Tibial artery (tissue), 1 donor: ENCODE measurements around a stretch of chr2.

- PRO-cap = bidirectional peak, plus-strand start at chr2:238288970, minus-strand start at chr2:238288794
These were observed 694 bp upstream of the PER2 start for GRCh38 chr2:238288743-238289864.

- PRO-cap = no peak
These were observed 37.2 kb downstream of the TRAF3IP1 start for GRCh38 chr2:238357326-238358125.

DNA sequence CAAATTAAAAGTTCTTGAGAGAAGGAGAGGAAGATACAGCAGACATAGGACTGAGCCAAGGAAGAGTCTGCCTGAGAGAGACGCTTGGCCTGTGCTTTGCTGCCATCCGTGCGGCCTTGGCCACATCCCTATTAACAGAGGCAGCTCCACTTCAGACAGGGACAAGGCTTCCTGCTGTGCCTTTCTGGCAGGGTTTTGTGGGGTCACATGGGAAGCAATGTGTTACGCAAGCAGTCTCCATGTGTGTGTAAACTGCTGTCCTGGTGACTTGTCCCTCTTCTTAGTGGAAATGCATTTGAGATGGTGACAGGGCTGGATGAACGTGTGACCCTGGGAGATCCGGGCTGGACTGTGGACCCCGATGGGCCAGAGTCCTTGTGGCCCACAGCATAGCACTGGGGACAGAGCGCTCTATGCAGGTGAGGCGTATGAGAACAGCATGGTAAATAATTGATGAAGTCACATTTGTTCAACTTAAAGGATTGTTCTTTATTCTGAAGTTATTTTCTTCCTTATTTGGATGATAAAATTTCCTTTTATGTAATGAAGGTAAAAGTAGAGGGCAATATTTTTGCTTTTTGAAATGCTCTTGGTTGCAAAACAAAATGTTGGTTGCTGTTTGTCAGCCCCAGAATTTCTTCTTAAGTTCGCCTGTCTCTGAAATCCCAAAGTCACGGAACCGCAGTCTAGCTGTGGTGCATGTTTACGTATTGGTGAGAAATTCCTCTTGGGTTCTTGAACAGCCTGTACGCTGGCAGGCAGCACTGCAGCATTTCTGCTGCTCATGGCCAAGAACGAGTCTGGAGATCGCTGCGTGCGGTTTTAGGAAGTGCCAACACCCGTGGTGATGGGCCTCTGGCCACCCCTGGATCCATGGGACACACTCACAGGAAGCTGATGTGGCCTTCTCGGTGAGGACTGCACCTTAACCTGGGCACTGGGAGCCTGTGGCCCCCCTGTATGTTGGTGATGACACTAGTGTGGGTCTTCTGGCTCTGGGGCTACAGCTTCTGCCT is 23.4 kb downstream of the ASB1 start:
- PRO-cap = no peak

DNA sequence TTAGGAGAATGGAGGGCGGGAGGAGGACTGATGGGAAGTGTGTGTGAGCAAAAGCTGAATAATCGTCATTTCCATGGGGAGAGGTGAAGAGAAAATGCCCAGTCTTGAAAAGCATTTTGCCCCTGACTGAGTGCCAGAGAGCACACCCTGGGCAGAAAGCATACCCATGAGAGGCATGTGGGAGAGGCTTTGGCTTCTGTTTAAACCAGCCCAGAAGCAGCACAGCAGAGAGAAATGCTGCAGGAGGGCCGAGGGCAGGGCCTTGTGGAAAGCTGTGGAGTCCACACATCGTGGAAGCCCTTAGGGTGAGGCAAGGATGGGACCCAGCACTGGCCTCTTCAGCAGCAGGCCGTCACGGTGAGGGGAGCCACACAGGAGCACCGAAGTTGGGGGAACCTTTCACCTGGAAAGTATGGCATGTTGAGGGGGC is 27.7 kb downstream of the ASB1 start:
- PRO-cap = no peak

GRCh38 chr2:238848791-238849282 is 952 bp downstream of the TWIST2 start:
- PRO-cap = no peak

- PRO-cap = no peak
These were observed 58.1 kb downstream of the TWIST2 start for GRCh38 chr2:238905755-238906609.

GRCh38 chr2:239129546-239129745 is 271.4 kb downstream of the HDAC4 start:
- PRO-cap = no peak

DNA sequence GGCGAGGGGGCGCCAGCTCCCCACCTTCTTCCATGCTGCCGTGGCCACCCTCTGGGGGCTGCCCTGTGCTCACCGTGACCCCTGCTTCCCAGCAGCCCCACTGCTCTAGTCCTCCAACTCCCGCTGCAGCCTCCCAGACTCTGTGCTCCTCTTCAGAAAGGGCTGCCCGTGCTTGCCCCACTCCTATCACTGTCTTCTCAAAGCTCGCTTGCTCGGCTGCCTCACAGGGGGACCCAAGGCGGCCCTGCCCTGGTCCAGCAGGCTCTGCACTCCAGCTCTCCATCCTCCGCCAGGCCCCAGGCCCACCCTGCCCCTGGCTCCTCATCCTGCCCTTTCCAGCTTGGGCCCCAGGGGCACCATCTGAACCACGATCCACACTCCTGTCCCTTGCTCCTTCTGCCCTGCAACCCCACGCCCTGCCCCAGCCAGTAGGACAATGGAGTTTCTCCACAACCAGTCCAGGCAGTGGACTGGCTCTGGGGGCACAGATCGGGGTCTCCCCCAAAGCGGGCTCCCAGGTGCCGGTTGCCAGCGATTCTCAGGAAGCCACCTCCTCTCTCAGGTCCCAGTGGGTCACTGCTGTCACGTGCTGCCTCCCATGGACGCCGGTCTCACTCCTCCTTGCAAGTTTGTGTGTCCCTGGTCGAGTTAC is 238.7 kb downstream of the HDAC4 start:
- PRO-cap = no peak

DNA sequence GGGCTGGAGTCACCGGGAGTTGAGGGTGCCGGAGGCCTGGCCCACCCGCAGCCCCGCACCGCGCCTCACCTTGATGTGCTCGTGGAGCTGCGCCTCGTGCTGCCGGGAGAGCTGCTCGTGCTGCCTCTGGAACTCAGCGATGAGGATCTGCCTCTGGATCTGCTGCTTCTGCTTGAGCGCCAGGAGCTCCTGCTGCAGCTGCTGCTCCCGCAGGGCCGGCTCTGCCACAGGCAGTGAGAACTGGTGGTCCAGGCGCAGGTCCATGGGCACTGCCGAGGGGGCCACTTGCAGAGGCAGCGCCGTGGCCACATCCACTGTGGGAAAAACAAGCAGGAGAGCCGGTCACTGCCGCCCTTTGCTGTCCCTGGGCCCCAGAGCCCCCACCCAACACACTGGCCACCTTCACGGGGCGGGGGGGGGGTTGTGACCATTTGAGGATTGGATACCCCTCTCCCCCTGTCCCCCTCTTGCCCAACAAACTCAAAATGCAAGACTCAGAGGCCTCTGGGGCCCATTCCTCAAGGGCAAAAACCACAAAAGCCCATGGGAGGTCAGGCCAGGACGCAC is 211.0 kb downstream of the HDAC4 start:
- PRO-cap = no peak

- PRO-cap = no peak
These were observed 206.2 kb downstream of the HDAC4 start for GRCh38 chr2:239194546-239195072.

DNA sequence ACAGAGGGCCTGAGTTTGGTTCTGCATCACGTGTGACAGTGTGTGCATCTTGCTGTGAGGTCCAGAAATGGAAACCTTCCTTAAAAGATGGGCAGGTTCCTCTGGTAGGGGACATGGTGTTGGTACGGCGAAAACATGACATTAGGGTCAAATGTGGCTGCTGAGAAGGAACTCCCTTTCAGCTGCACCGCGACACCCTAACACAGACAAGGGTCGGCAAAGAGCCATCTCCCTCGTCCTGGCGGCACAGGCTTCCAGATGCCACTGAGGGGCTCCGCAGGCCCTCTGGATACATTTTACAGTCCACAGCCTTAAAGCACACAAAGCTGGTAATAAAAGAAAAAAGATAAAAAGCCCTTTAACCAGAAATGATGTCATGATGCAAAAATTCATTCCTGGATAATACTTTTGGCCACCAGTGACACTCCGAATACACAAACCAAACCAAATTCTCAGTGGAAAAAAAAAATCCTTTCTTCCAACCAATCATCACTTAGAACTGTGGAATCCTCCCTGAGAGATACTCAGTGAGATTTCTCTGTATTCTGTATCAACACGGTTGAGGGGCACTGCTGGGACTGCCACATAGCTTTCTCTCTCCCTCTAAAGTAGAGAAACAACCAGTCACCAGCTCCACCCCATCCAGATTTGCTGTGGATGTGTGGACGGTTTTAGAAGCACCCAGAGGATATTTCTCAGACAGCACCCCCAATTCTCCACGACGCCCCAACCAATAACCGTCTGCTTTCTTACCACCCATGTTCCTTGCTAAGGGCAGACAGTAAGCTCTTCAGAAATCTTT is 174.8 kb downstream of the HDAC4 start:
- PRO-cap = unidirectional peak, plus-strand start at position 550 of the sequence

- PRO-cap = unidirectional peak, minus-strand start at chr2:239275917
These were observed 125.1 kb downstream of the HDAC4 start for GRCh38 chr2:239275650-239276253.

- PRO-cap = no peak
These were observed 109.9 kb downstream of the HDAC4 start for GRCh38 chr2:239290722-239291574.

DNA sequence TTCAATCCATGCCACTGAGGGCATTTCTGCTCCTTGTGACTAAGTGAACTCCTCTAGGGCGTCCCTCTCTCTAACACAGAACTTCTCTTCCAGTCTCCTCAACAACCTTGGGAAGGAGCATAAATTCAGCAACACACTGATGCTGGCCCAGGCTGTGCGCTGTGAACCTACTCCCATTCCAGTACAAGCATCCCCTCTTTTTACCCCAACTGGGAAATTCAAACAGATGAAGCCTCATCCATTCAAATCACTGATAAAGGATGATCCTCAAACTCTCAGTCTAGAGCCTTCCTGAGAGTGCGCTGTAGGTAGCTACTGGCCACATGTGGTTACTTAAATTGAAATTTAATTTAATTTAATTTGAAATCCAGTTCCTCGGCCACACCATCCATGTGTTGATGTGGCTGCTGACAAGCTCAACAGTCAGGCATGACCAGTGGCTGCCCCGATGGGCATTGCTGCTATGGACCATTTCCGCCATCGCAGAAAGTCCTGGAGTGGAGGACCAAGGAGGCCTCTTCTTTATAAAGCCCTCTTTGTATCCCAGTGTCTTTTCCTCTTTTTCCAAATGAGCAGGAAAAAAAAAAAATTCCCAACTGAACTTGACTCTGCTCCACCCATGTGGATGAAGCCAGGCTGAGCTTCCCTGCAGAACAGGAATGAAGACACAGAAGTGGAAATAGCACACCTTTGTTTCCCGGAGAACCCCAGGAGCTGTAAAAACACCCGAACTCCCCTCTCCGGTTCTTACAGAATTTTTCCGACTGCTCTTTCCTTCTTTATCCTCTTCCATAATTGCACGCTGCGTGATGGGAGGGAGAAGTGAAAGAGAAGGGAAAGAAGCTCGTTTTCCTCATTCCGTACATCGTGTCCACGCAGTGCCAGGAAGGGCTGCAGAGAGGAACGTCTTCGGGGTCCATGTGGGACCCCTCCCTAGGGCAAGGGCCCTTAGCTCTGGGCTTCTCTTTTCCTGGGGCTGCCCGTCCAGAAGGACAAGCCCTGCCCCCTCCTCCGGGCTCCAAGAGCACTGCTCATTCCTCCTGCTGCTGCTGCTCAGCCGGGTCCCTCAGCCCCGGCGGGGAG is 100.5 kb downstream of the HDAC4 start:
- PRO-cap = no peak

DNA sequence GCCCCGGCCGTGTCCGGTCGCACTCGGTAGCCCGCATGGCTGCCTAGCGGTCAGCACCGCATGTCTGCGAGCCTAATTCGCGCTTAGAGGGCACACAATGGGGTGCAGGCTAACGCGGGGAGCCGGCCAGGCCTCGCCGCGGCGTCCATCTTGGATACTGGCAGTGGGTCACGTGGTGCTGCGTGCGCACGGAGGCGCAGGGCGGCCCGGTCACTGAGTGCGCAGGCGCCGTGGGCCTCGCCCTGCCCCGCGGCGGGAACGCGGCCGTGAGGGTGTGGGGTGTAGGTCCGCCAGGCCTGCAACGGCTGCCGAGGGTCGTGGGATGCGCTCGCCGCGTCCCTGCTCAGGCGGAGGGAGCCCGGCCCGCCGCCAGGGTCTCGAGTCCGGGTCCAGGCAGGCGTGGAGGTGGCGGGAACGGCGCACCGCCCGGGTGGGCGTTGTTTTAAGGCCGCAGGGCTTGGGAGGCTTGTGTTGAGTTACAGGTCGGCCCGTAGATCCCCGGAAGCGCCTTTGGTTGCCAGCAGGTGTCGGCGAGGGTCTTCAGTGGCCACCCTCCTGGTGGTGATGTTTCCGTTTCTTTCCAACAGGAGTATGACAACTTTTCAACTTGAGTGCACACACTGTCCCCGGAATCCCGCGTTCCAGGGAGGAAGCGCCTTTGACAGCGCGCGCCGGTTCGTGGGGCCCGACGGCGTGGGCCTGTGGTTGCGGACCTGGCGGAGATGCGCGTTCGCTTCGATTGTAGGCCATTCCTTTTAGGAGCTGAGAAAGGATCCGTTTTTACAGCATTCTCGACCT is 867 bp upstream of the HDAC4 start:
- PRO-cap = bidirectional peak, plus-strand start at position 243 of the sequence, minus-strand start at position 159 of the sequence

- PRO-cap = no peak
These were observed 283.7 kb upstream of the HDAC4 start for GRCh38 chr2:239684513-239685017.

DNA sequence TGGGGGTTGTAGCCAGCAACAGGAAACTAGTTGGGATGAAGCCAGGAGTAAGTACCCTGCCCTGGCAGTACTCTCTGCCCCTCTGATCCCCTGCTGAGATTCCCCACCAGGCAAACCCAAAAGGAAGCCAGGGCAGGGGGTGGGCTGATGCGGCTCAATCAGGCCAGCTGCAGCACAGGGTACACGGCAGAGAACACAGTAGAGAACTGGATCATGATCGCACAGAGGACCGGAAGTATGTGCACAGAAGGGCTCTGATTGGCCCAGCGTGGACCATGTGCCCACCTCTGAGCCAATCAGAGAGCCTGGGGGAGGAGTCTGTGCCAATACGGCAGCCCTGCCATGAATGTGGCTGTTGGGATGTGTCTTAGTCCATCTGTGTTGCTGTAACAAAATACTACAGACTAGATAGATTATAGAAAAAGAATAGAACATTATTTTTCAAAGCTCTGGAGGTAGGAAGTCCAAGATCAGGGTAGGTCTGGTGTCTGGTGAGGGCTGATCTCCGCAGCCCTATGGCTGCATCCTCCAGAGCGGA is 132.0 kb downstream of the NDUFA10 start:
- PRO-cap = no peak

- PRO-cap = no peak
These were observed 3.1 kb upstream of the OR6B2 start for GRCh38 chr2:240033341-240033640.

DNA sequence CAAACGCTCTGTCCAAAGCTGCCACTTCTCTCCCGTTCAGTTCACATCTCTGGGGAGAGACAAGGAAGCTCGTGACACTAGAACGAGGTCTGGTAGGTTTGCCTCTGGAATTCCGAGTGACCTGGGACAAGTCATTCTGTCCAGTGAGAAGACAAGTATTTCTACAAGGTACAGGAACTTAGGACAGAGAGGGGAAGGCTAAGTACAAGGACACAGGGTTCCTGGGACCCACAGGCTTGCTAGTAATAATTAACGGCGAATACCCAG is 9.3 kb downstream of the COPS9 start:
- PRO-cap = no peak

DNA sequence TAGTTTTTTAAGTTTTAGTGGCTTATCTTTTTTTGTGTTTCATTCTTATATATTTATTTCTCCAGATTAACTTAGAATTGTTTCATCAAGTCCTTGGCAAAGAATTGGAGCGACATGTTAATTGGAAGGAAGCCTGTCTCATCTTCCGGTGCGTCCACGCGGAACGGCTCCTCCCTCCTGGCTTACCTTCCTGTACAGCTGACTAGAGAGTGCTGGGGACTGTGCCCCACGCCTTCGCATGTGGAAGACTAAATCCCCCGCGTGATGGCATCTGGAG is 103.9 kb upstream of the OTOS start:
- PRO-cap = no peak